ENCODE results near the genes KLLN and IFIT1B.

- PRO-cap = no peak
These were observed 43.1 kb downstream of the MINPP1 start for GRCh38 chr10:87547626-87548289.

DNA sequence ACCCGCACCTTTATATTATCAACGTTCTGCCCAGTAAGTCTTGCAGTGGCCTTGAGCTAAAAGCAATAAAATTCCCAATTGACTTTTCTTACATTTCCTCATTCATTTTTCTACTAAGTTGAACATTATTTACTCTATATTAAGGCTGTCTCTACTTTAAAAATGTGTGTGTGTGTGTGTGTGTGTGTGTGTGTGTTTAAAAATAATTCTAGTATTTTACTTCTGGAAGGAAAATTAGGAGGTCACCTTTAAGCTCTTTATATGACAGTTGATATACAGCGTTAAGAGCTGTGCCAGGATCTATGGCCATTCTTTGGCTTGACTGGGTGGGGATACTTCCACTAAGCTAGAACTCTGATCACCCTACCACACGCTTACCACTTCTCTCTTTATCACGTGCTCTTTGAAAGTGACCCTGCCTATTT, 8.8 kb downstream of the PAPSS2 start:
- PRO-cap = no peak

DNA sequence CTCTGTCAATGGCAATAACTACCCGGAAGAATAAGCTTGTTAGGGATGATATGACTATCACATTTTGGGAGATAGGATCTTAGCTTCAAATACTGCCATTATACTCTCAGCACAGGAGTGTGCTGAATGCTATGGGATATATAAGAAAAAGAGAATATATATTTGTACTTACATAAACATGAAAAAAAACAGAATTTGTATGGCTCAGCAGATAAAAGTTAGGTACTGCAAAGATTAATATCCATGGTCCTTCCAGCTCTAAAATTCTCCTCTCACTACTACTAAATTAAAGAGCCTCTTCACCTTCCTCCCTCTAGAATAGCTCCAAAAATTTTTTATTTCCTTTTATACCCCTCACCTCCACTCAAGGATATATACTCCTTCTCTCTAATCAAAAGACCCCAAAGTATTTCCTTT, 2.6 kb downstream of the ATAD1 start:
- PRO-cap = no peak

DNA sequence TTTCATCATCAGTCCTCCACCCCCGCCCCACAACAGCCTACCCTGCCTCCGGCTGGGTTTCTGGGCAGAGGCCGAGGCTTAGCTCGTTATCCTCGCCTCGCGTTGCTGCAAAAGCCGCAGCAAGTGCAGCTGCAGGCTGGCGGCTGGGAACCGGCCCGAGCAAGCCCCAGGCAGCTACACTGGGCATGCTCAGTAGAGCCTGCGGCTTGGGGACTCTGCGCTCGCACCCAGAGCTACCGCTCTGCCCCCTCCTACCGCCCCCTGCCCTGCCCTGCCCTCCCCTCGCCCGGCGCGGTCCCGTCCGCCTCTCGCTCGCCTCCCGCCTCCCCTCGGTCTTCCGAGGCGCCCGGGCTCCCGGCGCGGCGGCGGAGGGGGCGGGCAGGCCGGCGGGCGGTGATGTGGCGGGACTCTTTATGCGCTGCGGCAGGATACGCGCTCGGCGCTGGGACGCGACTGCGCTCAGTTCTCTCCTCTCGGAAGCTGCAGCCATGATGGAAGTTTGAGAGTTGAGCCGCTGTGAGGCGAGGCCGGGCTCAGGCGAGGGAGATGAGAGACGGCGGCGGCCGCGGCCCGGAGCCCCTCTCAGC, at the start of gene KLLN:
KLLN (minus strand) TSS at position 371 of the 587 bp plus-strand sequence.
- PRO-cap = bidirectional peak, plus-strand start at position 195 of the sequence, minus-strand start at position 125 of the sequence; bidirectional peak, plus-strand start at position 496 of the sequence, minus-strand start at position 331 of the sequence

GRCh38 chr10:87863750-87864038, 269 bp downstream of the PTEN start:
- PRO-cap = no peak

GRCh38 chr10:87926253-87926817, 62.9 kb downstream of the PTEN start:
- PRO-cap = no peak

GRCh38 chr10:88057881-88058229, 194.4 kb downstream of the PTEN start:
- PRO-cap = no peak

- PRO-cap = unidirectional peak, plus-strand start at chr10:88070322
These were observed 206.6 kb downstream of the PTEN start for GRCh38 chr10:88069998-88070453.

DNA sequence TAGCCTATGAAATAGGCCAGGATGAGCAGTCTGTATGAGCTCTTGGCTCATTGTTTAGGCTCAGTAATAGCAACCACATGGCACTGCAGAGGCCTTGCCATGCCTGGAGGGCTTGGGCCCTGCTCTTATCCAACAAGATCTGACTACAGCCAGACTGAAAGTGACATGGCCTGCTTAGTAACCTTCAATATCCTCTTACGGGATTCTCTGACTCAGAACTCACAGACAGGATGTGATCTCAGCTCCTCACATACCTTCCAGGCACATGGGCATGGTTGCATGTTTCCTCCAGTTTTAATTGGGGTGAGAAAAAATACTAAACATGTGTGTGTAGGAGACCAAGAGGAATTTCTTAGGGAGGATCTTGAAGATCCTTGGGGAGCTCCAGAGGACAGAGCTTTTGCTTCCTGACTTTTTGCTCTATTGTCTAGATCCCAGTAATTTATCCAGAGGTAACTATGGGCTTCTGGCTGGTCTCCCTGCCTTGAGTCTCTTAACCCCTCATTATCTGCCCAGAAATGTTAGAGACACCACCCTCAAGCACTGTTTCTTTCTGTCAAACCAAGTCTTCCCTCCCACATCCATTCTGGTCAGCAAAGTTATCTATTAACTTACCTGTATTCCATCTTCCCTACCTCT, 289.5 kb downstream of the PTEN start:
- PRO-cap = no peak

DNA sequence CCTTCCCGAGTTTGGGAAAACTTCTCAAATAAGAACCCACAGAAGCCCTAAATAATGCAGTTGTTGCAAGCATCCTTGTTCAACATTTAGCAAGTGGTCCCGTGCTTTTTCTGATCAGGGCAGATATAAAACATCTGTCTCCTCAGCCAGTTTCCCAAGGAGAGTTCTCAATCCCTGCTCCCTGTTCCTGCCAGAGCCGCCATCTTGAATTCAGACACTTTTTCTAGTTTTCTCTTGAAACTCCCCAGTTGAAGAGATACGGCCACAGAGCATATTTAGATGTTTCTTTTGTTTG, 349.9 kb downstream of the PTEN start:
- PRO-cap = no peak

DNA sequence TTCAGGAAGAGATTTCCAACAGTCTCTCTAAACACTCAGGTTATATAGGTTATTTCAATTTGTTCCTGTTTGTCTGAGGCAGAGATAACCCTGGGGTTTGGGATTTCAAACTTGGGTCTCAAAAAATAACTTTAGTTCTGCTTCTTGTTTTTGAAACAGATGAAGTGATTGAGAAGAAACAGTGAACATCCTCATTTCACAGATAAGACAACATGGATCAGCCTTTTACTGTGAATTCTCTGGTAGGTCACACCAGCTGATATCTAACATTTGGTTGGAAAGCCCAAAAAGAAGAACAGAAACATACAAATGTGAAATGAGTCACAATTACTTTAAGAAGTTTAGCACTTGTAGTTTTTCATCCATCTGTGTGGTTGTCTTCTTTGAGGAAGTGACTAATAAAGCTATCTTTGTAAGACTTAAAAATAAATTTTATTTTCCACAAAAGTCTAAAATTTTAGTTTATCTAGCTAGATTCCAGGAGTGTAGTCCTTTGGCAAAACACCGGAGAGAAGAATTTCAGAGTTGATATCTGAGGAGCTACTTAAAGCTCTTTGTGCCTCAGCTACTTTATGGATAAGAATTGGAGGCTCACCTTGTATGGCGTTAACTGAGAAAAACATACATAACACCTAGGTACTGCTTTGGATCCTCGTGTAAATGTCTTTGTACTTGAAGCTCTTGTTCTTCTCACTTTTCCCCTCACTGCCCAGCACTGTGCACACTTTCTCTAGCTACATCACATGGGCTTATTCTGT, 21.6 kb downstream of the STAMBPL1 start:
- PRO-cap = no peak

DNA sequence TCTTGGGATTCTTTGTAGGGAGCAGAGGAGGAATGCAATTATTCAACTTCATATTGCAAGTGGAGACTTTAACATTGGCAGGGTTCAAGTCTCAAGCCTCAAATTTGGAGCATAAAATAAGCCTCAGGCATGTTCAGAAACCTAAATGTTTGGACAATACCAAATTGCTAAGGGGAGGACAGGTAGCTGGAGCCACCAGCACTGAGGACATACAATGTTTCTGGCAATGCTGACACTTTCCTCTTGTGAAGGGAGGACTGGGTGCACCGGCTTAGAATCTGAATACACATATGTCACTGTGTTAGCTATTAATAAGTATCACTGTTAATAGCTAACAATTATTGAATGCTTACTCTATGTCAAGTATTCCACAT, 12.2 kb downstream of the ACTA2 start:
- PRO-cap = no peak

GRCh38 chr10:88971538-88972159, 18.9 kb upstream of the FAS start:
- PRO-cap = unidirectional peak, plus-strand start at chr10:88972026

- PRO-cap = no peak
These were observed 2.5 kb downstream of the LIPA start for GRCh38 chr10:89248887-89249629.

DNA sequence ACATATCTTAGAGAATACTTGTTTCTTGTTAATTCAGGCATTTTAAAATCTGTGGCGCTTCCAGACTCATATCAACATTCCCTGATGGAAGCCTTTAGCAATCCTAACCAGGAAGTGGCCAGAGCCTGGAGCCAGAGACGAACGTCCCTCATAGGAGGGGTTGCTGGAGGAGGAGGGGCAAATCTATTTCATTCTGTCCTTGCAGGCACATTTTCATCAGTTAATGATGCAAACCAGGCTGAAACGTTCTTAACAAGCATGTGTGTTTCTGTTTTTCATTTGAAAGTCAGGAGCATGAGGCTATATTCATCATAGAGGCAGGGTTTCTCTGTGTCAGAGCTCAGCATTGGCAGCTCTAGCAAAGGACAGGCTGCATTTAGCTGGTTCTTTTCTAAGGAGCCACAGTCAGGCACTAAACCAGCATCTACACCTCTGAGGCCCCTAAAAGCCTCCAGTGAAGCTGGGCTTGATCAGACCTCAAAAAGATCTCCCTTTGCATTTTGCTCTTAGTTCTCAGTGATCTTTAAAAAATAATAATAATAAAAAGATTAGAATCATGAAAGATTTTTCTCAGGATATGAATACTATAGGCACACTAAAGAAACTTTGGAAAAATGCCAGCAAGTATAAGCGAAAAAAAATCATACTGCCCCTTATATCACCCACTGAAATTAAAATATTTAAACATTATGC, 17.7 kb upstream of the IFIT2 start:
- PRO-cap = bidirectional peak, plus-strand start at position 219 of the sequence, minus-strand start at position 86 of the sequence

GRCh38 chr10:89306024-89306806, 4.4 kb downstream of the IFIT2 start:
- PRO-cap = no peak

DNA sequence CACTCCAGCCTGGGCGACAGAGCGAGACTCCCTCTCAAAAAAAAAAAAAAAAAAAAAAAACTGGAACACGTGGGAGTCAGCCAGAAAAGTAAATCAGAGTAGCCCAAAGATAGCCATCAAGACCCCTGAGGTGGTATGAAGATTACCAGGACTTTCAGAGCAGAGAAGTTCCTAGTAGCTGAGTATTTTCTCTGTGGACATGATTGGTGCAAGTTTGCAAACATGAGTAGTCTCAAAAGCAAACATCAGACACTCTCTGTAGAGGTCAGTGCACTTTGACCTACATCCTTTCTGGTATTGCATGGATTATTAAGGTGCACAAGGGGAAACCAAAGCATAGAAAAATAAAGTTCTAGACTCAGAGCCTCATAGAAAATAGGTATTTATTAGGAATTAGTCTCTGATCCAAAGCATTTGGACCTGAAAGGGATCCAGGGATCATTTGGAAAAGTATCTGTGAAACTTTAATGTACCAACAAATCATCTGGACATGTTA, 4.5 kb upstream of the IFIT1B start:
- PRO-cap = no peak

- PRO-cap = no peak
These were observed at the start of gene IFIT1B for GRCh38 chr10:89377801-89378331. Gene IFIT1B (plus strand): TSS chr10:89378056.

GRCh38 chr10:89468508-89469017, 54.2 kb downstream of the IFIT5 start:
- PRO-cap = no peak

DNA sequence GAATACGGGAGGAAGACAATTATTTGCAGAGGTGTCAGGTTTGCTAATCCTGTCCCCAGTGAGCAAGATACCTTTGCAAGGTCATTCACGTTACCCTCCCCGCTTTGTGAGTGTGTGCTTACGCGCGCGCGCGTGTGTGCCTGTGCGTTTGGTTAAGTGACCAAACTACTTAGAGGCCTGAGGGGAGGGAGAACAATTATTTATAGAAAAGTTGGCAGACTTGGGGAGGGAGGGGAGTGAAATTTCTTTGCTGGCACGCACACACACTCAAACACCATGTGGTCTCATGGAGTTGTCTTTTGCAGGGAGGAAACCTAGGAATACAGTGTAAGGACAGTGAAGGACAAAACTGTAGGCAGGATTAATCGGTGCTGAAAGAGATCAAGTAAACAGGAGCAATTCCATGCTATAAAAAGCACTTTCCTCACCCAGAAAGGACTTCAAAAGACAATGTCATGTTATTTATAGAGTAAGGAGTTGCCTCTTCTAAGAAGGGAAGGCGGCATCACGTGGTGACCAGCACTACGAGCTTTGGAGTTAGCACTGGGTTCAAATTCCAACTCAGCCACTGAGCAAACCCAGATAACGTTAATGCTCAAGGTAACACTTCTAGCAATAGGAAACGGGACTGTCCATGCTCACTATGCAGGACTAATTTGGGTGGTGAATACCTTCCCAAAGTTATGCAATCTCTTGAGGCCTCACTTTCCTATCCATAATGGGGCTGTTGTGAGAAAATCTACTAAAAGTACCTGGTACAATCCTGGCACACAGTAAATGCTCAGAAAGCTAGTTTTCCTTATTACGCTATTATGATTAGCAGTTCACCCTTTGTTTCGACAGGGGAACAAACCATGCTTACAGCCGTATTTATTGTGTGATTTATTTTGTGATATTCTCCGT, 629 bp upstream of the PANK1 start:
- PRO-cap = unidirectional peak, minus-strand start at position 75 of the sequence; unidirectional peak, minus-strand start at position 108 of the sequence